ENCODE measurements around a stretch of chr1.

GRCh38 chr1:155941934-155942570 lies 614 bp downstream of the RXFP4 start:
- PRO-cap: no peak

DNA sequence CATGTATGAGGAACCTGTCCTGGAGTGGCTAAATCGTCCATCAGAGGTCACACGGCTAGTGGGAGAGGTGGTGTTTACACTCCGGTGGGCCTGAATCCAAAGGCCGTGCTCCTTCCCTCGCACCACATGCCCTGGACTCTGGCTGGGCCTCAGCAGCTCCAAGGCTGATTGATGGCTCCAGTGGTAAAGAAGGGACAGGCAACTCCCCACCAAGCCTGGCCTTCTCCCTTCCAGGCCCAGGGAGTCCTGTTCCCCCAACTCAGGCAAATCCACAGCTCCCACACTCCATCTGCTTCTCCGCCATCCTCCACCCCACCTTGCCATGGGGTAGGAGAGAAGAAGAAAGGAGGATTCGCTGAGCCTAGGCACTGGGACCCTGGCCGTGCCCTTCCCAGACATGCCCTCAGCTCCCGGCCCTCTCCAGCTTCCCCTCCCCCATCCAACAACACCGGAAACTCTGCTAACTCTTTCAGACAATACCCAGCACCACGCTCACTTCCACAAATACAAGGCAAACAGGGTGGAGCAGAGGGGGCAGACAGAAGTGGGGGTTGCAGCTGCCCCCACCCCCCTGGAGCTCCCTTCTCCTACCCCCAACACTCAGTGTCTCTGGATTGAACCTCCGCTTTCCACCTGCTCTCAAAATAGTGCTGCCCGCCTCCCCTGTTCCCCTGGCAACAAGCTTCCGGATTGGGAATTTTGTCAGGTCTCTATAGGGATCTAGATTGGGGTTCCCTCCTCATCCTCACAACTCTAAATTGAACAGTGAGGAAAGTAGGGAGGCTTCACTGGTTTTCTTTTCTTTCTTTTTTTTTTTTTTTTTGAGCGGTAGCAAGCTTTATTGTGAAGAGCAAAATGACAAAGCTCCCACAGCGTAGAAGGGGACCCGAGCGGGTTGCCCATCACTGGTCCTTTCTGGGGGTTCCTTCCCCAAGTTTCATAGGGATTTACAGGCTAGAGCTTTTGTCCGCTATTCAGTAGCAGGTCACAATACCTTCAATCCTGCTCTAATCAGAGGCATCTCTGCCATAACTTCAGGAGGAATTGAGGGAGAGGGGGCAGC lies 10.6 kb downstream of the ARHGEF2 start:
- PRO-cap: no peak

DNA sequence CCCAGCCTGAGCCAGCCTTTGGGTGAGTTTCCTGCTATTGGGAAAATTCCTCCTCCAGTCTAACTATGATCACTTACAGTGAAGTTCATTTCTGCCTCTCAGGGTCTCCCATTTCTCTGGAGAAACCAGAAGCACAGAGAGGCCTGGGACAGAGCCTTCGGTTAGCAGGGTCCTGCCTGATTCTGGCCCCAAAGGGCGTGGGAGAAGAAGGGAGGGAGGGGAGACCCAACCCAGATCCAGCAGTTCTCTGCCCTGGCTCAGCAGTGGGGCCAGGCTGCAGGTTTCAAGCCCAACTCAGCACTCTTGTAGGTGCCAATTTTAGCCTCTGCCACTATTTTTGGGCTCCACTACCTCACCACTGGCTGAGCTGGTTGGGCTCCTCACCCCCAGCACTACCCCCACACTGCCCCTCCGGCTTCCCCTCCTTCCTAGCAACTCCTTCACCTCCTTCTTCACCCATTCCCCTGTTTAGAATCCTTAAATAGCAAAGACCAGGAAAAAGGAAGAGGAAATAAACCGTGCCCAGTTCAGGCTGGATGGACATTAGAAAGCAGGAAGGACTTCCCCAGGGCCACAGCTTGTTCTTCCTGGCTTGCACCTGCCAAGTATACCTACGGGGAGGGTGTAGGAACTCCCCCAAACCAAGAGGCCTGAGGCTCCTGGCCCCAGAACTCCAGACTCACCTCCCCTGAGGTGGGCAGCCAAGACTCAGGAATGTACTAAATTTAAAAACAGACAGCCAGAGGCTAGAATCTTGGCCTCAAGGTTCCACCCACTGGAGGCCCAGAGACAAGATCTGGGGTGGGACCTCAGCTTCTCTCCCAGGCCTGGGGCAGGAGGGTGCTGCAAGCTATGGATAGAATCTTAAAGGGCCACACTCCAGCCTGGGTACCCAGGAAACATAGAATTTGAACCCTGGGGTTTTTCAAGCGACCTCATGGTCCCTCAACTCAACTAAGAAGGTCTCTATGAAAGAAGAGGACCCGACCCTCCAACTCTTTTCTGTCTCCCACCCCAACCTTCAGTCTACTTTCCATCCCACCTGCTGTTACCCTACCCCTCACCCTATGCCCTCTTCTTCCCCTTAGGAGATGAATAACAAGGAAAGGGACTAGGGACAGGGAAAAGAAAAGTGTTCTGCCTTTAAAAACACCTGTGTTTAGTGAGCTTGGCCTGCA lies 1.5 kb upstream of the ARHGEF2 start:
- PRO-cap: bidirectional peak, plus-strand start at position 824 of the sequence, minus-strand start at position 675 of the sequence

- PRO-cap: bidirectional peak, plus-strand start at chr1:155981634, minus-strand start at chr1:155981578
Observed at GRCh38 chr1:155980637-155981991, 2.8 kb upstream of the ARHGEF2 start.

GRCh38 chr1:155990981-155991425 lies 12.7 kb upstream of the ARHGEF2 start:
- PRO-cap: no peak

DNA sequence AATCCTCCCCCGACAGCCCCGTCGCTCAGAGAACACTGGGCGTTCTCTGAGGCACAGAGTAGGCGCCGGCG lies 601 bp downstream of the UBQLN4 start:
- PRO-cap: no peak

DNA sequence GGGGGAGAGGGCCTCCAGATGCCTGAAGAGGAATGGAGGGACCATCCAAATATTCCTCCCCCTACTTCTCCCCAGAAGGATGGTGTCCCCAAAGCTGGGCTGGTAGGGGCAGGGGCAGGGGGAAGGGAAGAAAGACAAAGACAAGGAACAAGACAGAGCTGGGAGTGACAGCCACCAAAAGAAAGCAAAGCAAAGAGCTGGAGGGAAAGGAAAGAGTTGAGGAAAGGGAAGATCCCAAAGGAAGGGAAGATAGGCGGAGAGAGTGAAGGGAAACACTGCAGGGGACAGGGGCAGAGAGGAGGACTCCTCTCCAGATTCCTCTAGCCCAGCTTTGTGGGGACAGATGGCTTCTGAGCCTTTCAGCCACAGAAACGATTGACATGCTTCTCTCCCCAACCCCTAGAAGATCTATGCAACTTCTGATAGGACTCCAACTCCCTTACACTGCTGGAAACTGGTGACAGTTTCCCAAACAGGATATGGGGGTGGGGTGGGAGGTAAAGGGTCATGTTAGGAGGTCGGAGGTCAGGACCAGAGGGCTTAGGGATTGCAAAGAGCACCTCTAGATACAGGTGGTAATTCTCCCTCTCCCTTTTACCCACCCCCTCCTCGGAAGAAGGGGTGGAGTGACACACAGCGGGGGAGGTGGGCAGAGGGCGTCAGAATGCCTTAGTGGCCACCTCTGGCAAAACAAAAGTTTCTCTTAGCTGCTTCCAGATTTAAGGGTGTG lies 6.5 kb downstream of the MEX3A start:
- PRO-cap: no peak

GRCh38 chr1:156081787-156082330 lies 406 bp downstream of the MEX3A start:
- PRO-cap: no peak

GRCh38 chr1:156123591-156124342 lies 9.3 kb downstream of the LMNA start:
- PRO-cap: bidirectional peak, plus-strand start at chr1:156123996, minus-strand start at chr1:156123821

DNA sequence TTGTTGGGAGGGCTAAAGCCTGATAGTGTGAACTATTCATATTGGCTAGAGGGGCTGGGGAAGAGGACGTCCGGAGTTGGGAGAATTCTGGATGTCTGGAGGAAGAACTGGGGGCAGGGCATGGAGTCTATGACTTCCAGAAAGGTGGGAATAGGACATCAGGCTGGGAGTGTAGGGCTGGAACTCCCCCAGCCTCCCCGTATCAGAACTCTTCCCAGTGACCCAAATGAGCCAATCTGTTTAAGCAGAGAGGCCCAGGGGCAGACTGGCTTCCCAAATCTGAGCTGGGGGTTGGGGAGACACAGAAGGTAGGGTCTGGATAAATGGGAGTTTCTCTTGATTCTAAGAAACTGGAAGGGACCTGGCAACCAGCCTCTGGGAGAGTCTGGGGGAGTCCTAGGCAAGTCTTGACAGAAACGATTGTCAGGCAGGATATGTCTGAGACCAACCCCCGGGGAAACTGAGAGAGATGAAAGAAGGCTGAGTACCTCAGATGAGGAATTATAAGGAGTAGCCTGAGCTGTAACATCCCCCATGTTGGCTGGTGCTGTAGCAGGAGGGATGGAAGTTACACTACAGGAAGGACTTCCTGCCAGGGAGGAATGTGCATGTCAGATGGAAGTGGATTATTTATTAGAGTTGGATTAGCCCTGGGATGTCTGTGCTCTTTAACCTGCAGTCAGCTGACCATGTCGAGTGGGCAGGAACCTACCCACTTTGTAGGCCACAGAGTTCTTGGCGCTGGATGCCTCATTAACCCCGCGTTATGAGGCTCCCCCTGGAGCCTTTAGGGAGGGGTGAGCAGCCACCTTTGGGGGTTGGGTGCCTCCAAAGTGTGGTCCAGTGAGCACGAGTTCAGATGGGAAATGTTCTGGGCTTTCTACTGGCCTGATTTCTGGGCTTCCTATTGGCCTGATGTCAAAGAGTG lies 942 bp upstream of the SEMA4A start:
- PRO-cap: no peak

- PRO-cap: no peak
Observed at GRCh38 chr1:156473459-156474365, 26.9 kb downstream of the MEF2D start.

- PRO-cap: no peak
Observed at GRCh38 chr1:156487626-156488392, 12.8 kb downstream of the MEF2D start.

DNA sequence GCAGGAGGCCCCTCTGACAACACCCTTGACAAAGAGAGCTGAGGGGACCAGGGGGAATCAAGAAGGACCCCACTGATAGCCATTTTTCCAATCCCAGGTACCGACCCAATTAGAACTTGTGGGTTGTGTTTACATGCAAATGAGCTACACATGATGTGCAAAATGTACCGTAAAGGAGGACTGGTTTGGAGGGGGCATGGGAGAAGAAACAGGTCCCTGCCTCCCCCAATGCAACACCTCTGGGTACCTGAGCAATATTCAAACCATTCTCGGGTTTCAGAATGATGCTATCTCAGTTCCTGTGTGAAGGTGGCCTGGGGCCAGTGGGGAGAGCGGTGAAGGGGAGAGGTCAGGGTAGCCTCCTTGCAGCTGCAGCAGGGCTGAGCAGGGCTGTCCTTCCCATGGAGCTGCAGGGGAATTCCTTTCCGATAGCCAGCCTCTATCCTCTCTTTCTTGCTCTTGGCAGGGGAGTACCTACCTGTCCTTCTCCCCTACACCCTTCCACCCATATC lies 12.1 kb downstream of the MEF2D start:
- PRO-cap: no peak

GRCh38 chr1:156488961-156490078 lies 11.3 kb downstream of the MEF2D start:
- PRO-cap: bidirectional peak, plus-strand start at chr1:156489363, minus-strand start at chr1:156489195

DNA sequence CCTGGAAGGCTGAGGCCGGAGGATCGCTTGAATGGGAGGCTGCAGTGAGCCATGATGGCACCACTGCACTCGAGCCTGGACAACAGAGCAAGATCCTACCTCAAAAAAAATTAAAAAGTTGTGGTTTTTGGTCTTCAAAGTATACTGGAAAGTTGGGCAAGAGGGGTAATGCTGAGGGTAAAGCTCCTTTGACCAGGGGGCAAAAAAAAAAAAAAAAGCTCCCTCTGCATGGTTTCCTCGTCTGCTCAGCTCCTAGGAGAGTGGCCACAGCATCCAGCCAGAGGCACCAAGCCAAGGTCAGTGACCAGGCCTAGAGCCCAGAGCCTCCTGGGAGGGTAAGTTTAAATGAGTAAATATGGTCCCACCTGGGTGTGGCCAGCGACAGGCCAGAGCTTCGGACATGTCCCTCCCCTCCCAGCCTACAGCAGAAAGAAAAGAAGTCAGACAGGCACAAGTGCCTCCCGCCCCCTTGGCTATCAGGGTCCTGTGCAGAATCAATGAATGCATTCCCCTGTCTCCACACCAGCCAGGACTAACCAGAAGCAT lies 4.9 kb downstream of the MEF2D start:
- PRO-cap: bidirectional peak, plus-strand start at position 427 of the sequence, minus-strand start at position 239 of the sequence

DNA sequence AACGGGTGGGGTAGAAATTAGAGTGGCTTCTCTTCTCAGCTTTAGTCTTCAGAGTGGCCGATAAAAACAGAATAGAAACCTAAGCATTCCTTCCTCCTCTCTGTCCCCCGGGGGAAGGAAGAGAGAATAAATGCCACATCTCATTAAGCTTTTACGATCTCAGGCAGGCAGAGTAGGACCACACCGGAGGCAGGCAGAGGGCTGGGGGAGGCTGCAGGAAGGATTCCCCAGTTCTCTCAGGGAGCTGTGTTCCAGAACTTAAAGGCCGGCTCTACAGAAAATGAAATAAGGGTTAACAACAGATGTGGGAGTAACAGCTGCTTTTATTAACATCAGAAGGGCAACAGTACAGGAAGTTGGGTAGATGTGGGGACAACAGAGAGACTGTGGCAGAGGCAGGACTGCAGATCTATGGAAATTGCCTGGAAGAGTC lies 24.5 kb upstream of the MEF2D start:
- PRO-cap: no peak

GRCh38 chr1:156539852-156540433 lies 32.4 kb downstream of the IQGAP3 start:
- PRO-cap: no peak

DNA sequence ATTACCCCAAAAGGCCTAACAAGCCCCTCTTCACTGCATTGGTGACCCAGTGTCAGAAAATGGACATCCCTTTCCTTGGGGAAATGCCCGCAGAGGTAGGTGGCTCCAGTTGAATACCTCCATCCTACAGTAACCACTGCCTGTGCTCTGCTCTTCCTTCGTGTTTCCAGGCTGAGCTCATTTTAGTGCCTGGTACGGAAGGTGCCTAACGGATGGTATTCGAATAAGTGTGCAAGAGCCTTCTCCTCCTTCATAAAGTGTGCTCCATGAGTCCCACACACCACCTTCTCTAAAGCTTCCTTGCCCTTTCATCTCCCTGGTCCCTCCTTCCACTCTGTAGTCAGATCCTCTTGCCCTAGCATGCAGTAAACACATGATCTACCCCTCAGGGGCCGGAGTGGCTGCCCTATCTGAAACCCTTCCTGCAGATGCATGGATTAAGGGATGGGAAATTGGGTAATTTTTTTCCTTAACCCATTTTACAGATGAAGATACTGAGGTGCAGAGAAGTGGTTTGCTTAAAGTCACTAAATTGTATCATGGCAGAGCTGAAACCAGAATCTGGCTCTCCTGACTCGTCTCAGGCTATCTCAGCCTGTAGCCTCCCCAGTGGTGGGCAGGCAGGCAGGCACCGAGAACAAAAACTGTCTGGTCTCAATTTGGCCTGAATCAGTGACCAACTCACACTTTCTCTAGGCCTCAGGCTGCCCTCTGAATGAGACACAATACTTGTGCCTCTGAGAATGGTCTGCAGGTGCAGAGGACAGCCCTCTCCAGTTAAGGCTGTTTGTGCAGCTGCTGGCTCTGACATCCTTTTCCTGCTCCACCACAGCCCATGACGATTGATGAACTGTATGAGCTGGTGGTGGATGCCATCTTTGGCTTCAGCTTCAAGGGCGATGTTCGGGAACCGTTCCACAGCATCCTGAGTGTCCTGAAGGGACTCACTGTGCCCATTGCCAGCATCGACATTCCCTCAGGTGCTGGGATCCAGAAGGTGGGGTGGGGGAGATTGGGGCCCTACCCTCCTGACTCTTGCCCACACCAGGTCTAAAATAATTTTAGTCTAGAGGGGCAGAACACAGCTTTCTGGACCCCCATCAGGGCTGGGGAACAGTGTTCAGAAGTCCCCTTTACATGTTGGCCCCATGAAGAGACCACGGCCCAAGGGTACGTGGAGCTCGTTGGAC lies 1.4 kb downstream of the NAXE start:
- PRO-cap: no peak

- PRO-cap: no peak
Observed at GRCh38 chr1:156600575-156601348, 9.2 kb downstream of the NAXE start.

DNA sequence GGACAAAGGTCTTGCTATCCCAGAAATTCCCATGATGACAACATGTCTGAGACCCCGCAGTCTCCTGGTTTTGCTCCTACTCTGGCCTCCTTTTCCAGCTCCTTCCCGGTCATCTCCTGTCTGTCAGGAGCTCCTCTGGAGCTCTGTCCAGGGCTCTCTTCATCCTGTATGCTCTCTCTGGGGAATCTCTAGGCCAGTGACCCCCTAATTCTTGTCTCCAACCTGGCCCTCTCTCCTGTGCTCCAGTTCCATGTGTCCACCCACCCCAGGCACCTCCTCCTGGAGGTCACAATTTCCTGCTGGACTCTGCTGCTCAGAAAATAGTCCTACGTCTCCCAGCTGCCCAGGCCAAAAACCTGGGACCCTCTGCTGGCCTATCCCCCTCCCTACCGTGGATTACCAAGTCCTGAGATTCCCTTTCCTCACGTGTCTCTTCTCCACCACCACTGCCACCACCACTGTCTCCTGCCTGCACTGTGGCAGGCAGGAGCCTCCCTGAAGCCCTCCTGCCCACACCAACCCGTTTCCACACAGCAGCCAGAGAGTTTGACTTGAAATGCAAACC lies 11.7 kb downstream of the NES start:
- PRO-cap: no peak

All from anterior vena cava (tissue), 1 donor.